HEK293 (cell line): ENCODE data around the genes ASB14 and CFAP20DC.

DNA sequence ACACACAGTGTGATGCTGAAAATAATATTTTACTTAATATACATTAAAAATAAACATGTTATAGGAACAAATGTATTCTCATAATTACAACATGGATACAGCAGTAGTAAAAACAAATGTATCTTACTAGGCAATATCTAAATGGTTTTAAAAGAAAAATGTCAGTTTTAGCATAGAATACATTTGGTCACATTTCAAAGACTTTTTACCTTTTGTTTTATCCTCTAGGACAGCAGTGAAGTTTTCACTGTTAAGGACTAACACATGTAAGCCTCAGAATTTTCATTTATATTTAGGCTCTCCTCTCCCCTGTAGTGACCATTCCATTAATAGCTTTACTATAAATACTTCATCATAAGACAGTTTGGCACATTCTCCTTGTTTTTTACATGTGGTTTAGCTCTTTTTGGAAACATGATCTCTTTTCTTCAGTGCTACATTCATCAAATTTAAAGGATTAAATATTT, at the start of gene ASB14:
Gene ASB14, minus strand, starts transcription at position 262 of the 467 bp plus-strand sequence.
- PRO-cap = no peak

GRCh38 chr3:57580402-57581161, 16.6 kb downstream of the ARF4 start:
- PRO-cap = no peak
- RRBS, 2 experiments = no CpG with 5 or more reads among the region's 4 CpGs

DNA sequence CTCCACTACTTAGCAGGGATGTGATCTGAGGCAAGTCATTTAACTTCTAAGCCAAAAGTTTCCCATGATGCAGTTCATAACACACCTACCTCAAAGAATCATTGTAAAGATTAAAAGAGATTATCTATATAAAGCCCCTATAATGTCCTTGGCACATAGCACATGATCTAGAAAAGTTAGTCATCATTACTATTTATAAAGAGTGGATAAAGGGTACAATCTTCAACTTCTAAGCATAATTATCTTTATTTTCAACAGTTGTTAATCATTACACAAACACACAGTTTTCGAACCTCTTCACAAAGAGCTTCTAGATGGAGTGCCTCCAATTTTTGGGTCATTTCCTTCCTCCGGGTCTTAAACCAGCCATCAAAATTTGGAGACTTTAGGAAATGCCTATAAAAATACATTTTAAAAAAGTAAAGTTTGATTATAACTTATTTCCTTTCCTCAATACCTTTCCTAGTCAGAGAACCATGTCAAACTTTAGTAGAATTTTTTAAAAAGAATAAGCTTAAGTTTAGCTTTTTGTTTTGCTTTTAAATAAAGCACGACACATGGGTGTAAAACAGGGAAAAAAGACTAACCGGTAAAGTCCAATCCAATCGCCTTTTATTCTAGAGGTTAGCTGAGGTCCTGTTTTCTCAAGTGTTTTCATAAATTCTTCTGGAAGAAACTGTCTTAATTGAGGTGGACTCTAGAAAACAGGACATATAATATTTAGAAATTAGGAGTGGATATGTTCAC, 33.2 kb upstream of the ARF4 start:
- PRO-cap = no peak
- RRBS, 2 experiments = no CpG with 5 or more reads among the region's 5 CpGs

DNA sequence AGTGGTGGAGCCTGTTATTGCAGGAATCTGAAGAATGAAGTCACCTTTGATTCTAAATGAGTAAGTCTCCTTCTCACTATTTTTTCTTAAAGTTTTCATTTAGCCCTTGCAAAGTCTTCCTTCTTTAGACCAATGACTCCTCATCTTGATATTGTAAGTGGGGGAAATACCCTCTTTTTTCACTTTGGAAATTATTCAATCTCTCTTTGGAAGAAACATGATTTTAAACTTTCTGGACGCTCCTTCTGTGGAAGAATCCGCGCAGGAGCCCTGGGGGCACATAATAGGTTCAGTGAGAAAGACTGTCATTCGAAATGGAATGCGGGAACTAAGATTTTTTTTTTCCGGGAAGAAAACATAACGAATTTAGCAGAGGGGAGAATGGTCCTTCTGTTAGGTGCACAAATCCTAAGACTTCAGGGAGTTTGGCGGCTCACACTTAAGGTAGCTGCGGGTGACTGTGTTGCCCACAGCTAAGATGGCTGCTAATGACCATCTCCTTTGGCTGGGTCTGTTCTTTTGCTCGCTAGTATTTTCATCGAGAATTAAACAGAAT, 605 bp upstream of the SLMAP start:
- PRO-cap = bidirectional peak, plus-strand start at position 248 of the sequence, minus-strand start at position 285 of the sequence; bidirectional peak, plus-strand start at position 476 of the sequence, minus-strand start at position 417 of the sequence
- RRBS, 2 experiments = no CpG with 5 or more reads among the region's 11 CpGs

DNA sequence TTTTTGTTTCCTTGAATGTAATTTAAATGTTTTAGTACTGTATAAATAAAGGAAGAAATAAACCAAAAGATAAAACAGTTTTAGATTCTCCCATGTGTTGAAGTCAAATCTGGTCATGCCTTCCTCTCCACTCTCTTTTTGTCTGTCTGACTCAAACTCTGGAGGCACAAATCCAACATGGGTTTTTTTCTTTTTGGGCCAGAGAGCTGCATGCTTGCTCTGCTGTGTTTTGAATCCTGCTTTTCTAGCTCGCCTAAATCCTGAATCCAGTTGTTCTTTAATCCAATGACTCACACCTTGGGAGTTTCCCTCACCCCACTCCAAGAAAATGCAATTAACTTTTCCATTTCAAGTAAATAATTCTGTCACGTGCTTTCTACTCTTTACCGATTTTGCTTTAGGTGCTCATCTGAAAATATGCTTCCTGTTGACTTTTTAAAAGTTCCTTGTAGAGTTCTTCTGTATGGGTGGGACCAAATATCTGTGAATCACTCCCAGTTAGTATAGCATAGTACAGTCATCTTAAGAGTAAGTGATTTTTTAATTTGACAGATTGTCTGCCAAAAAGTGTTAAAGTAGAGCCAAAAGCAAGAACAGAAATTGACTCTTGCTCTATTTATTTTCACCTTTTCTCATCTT, 47.5 kb downstream of the SLMAP start:
- PRO-cap = no peak
- RRBS, 2 experiments = no CpG with 5 or more reads among the region's 3 CpGs

DNA sequence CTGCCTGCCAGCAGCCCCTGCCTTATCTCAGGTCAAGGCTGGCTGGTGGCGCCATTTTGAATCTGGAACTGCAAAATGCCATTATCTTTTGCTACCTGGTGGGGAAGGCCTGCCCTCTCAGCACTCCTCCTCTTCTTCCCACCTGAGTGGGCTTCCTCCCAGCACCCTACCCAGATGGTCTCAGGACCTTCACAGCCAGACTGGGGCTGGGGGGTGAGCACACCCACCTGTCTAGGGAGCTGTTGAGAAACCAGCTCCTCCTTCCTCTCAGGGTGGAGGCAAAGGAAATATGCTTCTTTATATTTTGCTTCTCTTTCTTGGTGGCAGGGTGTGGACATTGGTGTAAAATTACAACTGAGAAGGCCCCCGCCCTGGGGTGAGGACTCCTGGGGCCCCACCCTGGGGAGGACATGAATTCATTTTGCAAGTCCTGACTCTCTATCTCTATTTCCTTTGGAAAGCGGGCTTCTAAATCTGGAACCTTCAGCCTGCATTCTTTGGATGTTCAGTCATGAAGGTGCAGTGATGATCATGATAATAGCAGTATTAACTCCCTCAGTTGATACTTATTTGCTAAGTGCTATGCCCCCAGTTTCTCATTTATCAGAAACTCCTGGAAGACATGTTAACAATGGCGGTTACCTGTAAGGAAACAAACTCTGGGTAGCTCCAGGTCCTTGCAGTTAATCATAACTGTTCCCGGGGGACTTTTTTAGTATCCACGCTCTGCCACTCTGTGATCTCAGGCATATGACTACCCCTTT, 7.5 kb upstream of the FLNB start:
- PRO-cap = no peak
- RRBS, 2 experiments = no CpG with 5 or more reads among the region's 6 CpGs

DNA sequence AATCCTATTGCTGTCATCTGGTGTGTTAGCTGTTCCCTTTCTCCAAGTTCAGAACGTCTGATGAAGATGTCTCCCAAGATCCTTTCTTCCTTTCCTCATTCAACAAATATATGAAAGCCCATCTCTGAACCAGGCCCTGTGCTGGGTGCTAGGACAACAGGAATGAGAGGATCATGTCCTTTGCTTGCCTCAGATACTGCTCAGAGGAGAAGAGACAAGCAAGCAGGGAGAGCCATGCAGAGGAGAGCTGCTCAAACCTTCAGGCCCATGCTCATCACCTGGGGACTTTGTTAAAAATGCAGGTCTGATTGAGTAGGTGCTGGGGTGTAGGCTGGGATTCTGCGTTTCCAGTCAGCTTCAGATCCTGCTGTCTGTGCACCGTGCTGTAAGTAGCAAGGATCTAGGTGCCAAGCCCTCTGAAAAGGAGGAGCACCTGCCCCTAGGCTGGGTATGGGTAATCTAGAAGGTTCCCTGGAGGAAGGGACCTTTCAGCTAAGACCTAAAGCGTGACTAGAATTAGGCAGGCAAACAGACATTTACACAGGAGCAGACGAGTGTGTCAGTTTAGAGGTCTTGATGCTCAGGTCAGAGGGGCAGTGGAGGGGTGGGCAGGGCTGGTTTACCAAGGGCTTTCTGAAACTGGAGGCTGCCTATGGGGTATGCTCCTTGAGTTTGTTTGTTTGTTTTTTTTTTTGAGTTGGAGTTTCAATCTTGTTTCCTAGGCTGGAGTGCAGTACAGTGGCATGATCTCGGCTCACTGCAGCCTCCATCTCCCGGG, 7.3 kb downstream of the FLNB start:
- PRO-cap = no peak
- RRBS, 2 experiments = no CpG with 5 or more reads among the region's 7 CpGs

GRCh38 chr3:58027649-58028386, 19.6 kb downstream of the FLNB start:
- PRO-cap = no peak
- RRBS, 2 experiments = no CpG with 5 or more reads among the region's 6 CpGs

- PRO-cap = no peak
- RRBS, 2 experiments = no CpG with 5 or more reads among the region's 10 CpGs
Observed at GRCh38 chr3:58062346-58063025, 54.3 kb downstream of the FLNB start.

GRCh38 chr3:58099898-58100345, 91.7 kb downstream of the FLNB start:
- PRO-cap = no peak
- RRBS, 2 experiments = no CpG with 5 or more reads among the region's 2 CpGs

DNA sequence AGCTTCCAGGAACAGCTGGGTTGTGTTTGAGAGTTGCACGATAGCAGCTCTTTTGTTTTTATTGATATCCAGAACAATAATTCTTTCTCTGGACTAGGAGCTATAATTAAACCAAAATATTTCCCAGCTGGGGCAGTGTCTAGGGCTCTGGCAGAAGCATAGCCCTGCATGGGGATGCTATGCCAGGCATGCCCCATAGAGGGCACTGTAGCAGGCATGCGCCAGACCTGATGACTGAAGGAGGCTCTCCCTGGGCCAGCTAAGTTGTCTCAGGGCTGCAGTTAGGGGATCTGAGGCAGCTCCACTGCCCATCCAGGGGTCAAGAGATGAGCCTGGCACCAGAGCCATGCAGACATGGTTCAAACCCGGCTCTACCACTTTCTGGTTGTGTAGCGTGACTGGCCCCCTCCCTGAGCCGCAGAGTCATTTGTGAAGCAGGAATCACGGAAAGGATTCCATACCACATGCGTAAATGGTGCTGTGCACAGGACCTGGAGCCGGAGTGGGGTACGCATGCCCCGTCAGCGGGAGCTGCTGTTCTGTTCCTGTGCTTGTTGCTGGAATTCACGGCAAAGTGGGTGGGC, 43.3 kb downstream of the DNASE1L3 start:
- PRO-cap = no peak
- RRBS, 2 experiments = 94 to 95% methylated on average over 4 of the region's 12 CpGs

DNA sequence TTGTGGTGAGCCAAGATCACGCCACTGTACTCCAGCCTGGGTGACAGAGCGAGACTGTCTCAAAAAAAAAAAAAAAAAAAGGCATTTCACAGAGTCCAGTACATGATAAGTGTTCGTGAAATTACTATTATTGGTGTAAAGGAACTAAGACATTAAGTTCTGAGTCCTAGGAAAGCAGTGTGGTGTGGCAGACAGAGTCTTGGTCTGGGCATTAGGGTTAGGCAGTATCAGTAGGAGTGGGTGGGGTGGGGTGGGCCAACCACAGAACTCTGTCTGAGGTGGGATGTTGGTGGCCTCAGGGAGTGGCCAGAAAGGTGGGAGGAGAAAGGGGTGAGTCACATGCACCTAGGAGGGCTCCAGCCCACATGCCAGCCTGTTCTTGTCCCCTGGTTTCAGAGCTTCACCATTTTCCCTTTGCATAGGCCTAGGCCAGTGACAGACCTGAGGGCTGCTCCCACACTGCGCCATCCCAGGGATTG, 34.1 kb downstream of the DNASE1L3 start:
- PRO-cap = no peak
- RRBS, 2 experiments = no CpG with 5 or more reads among the region's 4 CpGs

DNA sequence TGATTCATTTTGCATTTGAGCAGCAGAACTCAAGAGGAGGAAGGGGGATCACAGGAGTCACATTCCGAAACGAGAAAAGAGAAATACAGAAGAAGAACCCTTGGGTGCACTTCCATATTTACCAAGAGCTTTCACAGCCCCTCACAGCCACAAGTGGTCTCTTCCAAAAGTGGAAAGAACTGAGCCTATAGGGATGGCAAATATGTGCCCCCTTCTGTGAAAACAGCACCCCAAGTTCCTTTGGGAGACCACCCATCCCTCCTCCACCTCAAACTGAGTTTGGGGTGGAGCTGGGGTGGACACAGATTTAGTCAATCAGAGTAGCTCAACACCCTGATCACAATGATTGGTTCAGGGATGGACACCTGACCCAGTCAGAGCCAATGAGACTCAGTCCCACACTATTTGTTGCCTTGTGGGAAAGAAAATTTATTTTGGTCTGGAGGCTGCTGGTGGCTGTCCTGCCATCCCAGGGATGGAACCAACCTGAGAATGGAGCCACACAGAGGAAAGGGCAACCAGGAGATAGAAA, 10.8 kb downstream of the DNASE1L3 start:
- PRO-cap = no peak
- RRBS, 2 experiments = no CpG with 5 or more reads among the region's 2 CpGs

DNA sequence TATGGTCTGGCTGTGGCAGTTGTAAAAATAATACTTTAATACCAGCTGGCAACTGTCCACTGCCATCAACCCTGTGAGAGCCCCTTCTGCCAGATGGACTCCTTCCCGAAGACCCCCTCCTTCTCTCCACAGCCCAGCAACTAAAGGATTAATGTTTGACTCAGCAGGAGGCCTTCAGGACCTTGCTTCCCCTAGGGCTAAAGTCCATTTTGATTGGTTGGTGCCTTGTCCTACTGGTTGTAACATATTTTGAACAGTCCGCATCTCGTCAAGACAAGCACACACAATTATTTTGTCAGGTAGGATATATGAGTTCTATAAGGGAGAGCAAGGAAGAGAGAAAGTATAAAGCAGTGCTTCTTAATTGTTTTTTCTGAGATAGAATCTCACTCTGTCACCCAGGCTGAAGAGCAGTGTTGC, 18.7 kb downstream of the ACOX2 start:
- PRO-cap = no peak
- RRBS, 2 experiments = no CpG with 5 or more reads among the region's 3 CpGs

DNA sequence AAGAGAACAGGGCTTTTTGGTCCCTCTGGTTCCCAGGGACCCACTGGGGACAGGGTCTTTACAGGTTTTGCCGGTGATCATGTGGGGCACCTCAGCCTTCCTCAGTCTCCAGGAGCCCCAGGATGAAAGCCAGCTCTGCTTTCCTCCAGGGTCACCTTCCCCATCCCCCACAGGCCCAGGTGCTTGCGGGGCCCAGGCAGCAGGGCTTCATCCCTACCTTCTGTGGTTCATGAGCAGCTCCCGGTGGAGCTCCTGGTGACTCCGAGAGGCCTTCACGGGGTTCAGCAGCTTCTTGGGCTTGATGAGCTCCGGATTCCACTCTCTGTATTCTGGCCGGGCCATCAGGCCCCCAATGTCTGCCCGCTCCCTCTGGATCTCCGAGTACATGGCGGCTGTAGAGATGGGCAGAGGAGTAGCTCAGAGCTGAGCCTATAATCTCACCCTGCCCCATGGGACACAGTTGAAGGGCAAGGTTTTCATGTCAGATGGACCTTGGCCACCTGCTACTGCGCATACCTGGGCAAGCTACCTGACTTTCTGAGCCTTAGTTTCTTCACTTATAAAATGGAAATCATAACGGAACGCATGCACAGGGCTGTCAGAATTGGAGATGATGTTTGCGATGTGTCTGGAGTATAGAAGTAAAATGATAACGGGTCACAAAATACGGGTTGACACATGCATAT, 7.6 kb downstream of the FAM107A start:
- PRO-cap = no peak
- RRBS, 2 experiments = 69 to 75% methylated on average over 4 of the region's 16 CpGs

DNA sequence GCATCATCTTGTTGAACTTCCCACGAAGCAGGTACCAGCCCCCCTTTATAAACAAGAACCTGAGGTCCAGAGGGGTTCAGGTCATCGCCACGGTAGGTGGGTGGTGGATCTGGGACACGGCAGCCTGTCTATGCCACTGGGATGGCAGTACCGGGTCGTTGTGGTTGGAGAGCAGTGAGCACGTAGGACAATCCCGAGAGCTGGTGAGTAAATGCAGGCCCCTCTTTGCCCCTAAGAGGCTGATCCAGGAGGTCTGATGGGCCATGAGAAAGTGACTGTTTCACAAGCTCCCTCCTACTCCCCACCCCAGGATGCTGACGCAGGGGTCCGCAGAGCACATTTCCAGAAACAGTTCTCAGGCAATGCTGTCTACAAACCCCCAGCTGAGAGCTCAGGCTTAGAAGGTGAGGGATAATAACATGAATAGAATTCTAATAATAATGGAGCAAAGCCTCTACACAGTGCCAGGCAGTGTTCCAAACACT, 40.5 kb downstream of the FAM3D start:
- PRO-cap = no peak
- RRBS, 2 experiments = no CpG with 5 or more reads among the region's 10 CpGs

DNA sequence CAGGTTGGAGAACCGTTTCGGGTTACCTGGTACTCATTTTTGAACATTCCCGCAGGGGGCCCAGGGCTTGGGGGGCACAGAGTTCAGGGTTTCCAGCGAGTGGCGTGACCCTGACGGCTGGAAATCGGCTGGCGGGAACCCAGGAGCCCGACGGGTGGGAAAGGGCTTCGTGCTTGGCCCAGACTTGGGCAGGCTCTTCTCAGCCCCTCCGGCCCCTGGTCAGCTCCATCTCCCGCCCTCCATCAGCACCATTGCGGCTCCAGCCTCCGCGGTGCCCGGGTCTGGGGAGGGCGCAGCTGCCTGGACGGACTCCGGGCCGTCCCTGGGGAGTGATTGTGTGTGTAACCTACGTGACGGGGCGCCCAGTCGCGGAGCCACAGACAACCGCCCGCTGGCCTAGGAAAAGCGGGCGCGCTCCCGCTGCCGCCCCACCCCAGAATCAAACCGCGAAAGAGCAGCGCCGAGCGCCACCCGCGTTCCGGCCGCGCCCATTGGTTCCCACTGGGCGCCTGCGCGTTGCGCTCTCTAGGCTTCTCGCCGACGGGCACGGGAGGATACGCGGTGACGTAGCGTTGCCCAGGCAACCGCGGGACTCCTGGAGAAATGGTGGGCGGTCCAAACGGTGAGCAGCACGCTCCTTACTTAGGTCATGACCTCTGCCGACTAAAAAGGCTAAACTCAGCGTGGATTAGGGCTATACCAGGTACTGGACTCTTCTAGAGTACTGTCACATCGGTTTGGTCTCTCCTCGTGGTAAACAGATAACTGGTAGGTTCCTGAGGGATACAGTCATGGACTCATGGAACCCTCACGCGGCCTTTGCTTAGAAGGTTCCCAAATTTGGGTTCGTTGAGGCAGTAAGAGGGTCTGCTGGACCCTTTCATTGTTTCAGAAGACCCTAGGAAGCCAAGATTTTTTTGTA, at the start of gene CFAP20DC:
Gene CFAP20DC, minus strand, starts transcription at position 441 of the 922 bp plus-strand sequence.
- PRO-cap = bidirectional peak, plus-strand start at position 600 of the sequence, minus-strand start at position 441 of the sequence
- RRBS, 2 experiments = 3% methylated on average over 6 to 9 of the region's 67 CpGs

- PRO-cap = no peak
- RRBS, 2 experiments = no CpG with 5 or more reads among the region's 11 CpGs
Observed at GRCh38 chr3:59360232-59360789, 310.5 kb upstream of the CFAP20DC start.

GRCh38 chr3:59452422-59452811, 402.6 kb upstream of the CFAP20DC start:
- PRO-cap = no peak
- RRBS, 2 experiments = no CpG with 5 or more reads among the region's 1 CpG

DNA sequence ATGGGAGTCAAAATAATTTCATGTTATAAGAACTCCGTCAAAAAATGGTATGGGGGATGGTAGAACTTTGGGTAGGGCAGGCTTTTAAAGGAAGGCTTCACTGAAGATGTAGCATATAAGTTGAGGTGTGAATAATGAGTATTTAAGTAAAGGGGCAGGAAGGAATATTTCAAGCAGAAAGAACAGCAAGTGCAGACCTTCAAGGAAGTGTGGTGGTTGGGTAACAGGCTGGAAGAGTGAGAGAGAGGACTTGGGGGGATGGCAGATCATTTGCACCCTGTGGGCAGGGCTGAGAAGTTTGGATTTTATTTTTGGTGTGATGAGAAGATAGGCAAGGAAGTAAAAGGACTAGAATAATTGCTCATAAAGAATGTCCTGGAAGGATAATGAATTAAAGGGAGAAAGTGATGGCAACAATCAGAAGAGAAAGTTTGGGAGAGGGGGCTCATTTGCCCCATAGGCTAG, 709.2 kb upstream of the CFAP20DC start:
- PRO-cap = no peak
- RRBS, 2 experiments = no CpG with 5 or more reads among the region's 1 CpG